T-cell (primary cell): ENCODE results near the genes RPEL1, TAF5 and CALHM2.

DNA sequence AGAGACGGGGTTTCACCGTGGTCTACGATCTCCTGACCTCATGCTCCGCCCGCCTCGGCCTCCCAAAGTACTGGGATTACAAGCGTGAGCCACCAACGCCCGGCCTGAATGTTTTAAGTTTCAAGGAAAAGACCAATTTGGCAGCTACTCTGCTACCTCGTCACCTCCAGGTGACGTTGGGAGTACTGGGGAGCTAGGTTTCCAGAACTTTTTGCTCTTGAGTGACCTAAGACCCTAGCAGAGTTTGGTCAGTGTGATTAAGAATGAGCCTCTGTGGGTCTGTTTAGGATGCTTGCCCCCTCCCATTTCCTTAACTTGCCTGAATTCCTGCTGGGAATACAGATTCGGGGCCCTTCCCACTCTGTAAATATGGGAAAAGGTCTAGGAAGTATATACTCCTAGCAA is 1.0 kb upstream of the CNNM2 start:
- PRO-cap, 7 experiments, result no peak in any of the 7 experiments

DNA sequence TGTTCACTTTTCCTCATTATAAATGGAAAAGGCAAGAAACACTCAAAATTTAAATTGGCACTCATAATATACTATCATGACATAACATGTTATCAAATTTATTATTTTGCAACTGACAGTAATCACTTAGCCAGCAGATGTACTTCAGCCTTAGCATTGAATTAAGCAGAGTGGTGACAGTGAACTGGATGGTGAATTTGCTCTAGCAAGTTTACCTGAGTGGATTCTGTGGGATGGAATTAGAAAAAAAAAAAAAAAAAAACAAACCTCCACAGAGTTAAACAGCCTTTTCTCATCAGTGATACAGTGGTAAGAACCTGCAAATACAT is 57.1 kb downstream of the CNNM2 start:
- PRO-cap, 7 experiments, result no peak in any of the 7 experiments

- PRO-cap, 7 experiments, result no peak in any of the 7 experiments
These were observed at the start of gene RPEL1 for GRCh38 chr10:103245630-103246088. RPEL1 (plus strand) TSS chr10:103245887.

DNA sequence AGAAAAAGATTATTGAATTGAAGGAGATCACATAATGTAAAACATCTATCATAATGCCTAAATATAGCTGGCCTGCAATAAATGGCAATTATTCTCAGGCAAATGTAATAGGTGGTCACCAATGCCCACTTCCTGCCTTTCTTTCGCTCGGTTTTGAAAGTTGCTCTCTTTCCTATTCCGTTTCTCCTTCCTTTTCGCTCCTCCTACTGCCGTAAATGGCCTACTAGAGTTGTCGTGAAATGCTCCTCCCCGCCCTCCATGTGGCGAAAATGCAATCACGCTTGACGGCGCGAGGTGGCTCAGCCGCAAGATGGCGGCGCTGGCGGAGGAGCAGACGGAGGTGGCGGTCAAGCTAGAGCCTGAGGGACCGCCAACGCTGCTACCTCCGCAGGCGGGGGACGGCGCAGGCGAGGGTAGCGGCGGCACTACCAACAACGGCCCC is at the start of gene TAF5:
Gene TAF5, plus strand, starts transcription at position 297 of the 442 bp plus-strand sequence.
- PRO-cap, 7 experiments, result peak in 7 of 7 experiments; most common plus-strand start position 302 of the sequence (in 7); most common minus-strand start position 150 of the sequence (in 4)

DNA sequence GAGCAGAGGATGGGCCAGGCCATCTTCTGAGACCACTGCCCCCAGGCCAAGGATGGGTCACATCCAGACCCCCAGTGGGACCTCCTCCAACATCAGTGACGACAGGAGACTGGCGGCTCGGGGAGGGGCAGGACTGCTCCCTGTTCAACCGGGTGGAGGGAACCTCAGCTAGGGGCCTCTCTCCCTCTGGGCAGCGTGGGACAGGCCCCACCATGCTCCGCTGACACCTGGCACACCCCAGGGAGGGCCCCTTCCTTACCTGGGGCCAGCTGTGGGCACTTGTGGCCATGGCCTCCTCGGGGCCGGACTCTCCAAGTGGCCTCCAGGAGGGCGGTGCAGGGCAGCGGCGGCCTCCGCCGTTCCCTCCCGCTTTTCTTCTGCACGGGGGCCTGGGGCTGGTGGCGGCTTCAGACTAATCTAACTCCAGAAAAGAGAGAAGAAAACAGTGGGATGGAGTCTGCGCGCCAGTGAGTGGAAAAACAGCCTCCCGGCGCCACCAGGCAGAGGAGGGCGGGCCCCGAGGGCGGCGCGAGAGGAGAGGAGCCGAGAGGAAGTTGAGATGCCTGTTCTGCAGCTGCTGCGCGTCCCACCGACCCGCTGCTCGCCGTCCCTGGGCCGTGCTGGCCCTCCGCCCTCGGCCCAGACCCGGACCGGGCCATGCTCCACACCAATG is at the start of gene CALHM2:
Gene CALHM2, minus strand, starts transcription at position 474 of the 673 bp plus-strand sequence.
- PRO-cap, 7 experiments, result peak in 6 of 7 experiments; most common plus-strand start position 566 of the sequence (in 6)

DNA sequence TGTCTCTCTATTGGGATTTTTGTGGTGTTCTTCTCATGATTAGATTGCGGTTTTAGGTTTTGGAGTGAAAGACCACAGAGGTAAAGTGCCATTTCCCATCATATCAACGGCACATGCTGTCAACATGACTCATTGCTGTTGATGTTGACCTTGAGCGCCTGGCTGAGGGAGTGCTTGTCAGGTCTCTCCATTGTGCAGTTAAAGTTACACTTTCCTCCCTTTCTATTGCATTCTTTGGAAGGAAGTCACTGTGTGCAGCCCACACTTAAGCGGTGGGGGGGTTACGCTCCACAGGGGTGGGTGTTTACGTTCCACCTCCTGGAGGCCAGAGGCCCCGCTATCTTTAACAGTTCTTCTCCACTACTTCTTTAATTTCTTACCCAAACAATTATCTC is 10.9 kb downstream of the NEURL1 start:
- PRO-cap, 7 experiments, result no peak in any of the 7 experiments

GRCh38 chr10:103602721-103603352 is 109.3 kb downstream of the NEURL1 start:
- PRO-cap, 7 experiments, result no peak in any of the 7 experiments

DNA sequence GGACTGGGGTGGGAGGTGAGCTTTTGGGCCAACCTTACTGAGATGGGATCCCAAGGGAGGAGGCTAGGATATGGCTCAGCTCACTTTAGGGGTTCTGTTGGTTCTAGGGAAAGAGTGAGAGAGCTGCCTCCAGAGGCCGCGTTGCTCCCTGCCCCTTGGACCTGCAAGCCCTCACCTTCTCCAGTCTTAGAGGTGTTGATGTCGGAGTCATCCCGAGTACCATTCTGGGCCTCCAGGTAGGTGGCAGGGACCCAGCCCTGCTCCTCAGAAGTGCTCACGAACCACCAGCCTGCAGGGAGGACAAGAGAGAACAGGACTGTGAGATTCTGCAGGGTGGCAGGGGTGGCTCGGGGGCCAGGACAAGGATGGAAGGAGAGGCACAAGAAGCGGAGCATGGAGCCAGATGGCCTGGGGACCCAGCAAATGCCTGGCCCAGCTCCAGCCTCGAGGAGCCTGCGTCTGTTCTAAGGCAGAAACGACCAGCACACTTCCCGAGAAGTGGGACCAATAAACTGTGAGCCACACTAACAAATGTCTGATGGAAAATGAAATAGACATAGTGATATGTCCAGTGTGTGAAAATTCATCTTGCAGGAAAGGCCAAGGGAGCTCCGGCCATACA is 133.5 kb downstream of the NEURL1 start:
- PRO-cap, 7 experiments, result no peak in any of the 7 experiments

DNA sequence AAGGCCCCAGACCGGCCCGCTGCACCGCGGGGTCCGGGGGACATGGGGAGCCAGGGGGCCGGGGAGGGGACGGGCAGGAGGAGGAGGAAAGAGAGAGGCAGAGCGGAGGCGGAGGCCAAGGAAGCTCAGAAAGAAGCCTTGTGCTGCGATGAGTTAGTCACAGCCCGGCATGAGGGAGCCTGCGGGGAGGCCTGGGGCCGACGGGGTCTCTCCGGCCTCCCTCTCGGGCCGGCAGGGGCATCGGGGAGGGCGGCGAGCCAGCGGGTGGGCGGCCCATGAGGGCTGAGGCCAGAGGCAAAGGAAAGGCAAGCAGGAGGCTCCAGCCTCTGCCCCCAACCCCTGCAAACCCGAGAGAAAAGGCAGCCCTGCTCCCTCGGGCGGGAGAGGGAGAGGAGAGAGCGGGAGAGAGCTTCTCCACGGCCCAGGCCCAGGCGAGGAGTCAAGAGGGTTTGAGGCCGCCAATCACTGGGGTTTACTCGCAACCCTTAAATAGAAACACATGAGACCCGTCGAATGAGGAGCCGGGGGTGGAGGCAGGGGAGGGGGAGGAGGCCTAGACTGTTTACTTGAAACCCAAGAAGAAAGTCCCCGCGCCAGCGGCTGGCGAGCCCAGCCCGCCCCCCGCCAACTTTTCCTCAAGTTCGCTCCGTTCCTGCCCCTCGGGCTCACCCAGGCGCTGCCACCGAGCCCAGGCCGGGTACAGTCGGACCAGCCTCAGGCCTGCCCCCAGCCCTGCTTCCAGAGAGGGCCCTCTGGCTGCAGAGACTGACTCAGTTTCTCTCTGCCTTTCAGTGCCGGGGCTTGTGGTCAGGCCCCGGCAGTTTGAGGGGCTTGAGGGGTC is 168.0 kb downstream of the NEURL1 start:
- PRO-cap, 7 experiments, result peak in 7 of 7 experiments; most common plus-strand start position 576 of the sequence (in 7); most common minus-strand start position 440 of the sequence (in 7)

GRCh38 chr10:103668212-103669447 is 175.1 kb downstream of the NEURL1 start:
- PRO-cap, 7 experiments, result no peak in any of the 7 experiments

DNA sequence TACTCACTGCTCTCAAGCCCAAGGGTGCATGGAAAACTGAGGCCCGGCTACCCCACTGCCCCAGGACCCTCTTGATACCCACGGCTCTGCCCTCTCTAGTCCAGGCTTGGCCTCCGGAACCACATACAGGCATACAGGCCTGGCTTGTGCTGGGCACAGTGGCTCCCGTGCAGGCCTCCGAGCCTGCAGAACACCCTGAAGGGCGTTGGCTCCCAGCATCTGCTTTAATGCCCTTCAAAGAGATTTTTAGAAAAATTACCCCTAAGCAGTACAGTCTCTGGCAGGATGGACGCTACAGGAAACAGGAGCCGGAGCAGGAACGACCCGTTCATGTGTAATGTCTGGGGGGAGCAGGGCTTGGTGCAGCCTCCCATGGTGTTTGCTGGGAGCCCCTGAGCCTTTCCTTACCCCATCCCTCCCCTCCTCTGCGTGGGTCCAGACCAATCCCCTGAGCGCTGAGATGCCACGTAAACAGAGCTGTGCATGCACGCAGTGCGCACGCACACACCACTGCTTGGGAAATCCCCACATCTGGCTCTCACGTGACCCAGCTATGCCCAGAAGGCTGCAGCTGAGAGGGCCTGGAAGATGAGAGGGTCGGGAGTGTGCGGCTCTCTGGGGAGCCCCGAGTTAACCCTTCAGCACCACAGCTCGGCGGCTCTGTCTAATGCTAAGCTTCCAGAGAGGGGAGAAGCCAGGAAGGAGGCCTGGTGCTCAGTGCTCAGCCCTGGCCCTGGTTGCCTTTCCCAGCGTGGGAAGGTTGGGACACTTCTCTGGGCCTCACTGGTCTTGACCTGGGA is 177.4 kb downstream of the SH3PXD2A start:
- PRO-cap, 7 experiments, result peak in 7 of 7 experiments; most common plus-strand start position 568 of the sequence (in 4); most common minus-strand start position 381 of the sequence (in 2)

- PRO-cap, 7 experiments, result no peak in any of the 7 experiments
These were observed 73.8 kb downstream of the SH3PXD2A start for GRCh38 chr10:103781454-103782106.

DNA sequence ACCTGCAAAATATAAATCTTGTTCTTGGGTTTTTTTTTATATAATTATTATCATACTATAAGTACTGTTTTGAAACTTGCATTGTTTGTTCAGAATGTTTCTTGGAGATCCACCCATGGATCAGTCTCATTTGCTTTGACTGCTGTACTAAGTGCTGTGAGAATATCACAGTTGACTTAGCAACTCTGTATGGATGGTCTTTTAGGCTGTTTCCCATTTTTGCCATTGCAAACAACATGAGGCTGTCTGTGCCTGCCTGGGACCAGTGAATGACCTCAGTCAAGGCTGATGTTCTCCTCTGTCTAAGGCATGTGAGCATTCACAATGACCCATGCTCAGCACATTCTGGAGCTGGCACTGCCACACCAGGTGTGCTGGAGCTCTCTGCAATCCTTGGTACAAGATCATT is 62.1 kb downstream of the SH3PXD2A start:
- PRO-cap, 7 experiments, result no peak in any of the 7 experiments

DNA sequence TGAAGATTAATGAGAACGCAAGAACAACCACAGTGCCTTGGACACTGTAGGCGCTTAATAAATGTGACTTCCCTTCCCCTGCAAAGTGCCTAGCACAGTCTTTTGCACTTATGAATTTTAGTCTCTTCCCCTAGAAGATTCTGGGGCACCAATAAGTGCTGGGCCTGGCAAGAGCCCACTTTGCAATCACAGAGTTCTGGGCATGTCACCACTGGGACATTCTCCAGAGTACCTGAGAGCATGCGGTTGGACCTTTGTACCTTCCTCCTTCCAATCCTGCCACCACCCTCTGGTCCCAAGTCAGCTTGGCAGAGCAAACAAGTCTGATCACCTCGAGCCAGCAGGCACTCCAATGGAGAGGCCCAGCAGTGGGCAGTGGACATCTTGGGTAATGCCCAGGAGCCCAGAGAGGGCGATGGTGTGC is 43.5 kb downstream of the SH3PXD2A start:
- PRO-cap, 7 experiments, result no peak in any of the 7 experiments

DNA sequence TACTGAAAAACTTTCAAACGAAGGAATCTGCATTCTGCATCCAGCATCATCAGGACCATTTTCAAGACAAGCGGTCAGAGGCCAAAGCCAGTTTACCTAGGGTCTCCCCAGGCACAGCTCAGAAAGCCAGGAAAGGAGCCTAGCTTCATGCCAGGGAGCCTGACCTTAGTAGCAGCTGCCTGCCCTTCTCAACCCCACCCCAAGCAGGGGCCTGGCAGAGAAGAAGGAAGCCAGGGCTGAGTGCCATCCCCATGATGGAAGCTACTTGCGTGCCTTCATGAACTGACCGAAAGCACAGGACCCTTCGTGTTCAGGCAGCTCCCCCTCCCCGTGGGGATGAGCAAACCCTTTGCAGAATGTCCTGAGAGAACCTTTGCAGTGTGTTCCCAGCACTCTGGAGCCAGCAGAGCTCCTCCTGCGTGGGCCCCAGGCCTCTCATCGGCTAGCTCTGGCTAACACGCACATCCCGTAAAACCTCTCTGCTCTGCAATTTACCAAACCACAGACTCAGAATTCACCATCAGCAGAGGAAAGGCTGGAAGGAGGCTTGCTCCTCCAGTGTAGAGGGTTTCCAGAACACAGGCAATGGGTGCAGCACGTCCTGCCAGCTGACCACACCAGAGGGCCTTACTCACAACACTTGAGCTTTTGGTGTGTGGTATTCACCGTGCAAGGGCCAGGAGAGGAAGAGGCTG is 3.2 kb downstream of the SH3PXD2A start:
- PRO-cap, 7 experiments, result no peak in any of the 7 experiments

DNA sequence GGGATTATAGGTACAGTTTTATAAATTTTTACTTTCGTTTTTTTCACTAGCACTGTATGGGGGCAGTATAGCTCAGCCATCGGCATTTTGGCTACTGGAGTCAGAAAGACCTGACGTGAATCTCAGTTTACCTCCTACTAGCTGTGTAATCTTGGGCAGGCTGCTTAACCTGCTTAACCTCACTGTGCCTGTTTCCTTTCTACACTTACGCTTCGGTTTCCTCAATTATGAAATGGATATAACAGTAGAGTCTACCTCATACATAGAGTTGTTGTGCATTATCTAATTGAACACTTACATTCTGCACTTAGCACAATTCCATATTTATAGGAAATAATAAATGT is 16.7 kb downstream of the STN1 start:
- PRO-cap, 7 experiments, result peak in 2 of 7 experiments; most common plus-strand start position 86 of the sequence (in 2)

DNA sequence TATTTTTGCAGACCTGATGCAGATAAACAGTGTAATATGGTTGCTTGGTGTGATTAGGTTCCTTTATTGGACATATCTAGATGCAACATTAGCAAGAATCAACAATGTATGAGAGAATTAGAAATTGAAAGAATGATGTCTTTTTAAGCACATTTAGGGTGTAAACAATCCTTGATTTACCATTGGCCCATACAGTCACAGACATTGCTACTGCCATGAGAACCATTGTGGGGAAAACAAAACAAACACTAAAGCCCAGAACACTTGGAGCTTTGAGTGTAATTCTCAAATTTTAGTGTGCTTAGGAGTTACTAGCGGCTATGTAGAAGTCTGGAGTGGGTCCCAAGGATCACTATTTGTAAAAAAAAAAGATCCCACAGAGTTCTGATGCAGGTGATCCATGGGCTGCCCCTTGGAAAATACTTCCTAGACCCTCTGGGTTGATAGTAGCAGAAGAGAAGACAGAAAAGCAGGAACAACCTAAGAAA is 36.8 kb downstream of the SLK start:
- PRO-cap, 7 experiments, result no peak in any of the 7 experiments

DNA sequence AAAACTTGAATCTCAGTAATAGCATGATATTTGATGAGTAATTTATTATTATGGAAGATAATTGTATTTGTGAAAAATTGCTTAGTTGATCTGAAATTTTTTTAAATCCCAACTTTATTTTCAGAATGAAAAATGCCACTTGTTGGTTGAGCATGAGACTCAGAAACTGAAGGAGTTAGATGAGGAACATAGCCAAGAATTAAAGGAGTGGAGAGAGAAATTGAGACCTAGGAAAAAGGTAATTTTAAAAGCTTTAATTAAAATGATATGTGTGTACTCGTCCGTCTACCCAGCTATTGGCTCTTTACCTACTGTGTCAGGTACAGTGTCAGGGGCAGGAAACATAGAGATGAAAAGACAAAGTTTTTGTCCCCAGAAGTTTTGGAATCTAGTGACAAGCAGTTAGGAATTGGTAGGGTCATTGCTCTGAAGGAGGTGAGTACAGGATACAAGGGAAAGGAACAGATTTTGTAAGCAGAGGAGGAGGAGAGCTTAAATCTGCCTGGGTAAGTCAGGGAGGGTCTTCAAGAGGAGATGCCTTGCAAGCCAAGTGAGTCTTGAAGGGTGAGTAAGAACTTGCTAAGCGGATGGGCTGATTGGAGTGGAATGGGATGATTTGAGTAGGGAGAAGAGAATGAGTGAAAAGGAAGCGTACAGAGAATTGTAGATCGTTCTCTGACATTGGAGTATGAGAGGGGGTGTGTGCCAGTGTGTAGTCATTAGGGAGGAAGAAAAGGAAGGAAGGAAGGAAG is 54.7 kb downstream of the SLK start:
- PRO-cap, 7 experiments, result no peak in any of the 7 experiments

DNA sequence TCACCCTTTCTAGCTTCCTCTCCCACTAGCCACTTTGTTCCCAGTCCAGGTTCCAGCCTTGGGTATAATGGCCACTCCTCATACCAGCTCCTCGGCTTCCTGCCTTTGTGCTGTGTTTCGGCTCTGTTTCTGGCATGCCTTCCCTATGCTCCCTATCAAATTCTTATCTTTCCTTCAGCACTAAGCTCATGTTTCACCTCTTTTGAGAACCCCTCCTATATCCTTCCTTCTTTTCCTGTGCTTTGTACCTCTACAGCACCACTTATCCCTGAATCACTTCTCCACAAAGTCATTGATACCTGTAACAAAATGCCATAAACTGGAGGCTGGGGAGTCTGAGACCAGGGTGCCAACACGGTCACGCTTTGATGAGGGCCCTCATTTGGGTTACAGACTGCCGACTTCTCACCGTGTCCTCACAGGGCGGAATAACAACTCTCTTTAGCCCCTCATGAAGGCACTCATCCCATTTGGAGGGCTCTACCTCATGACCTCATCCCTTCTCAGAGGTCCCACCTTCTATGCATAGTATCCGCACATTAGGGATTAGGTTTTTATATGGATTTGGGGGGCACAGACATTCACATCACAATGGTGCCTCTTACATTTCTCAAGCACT is 57.6 kb downstream of the SLK start:
- PRO-cap, 7 experiments, result no peak in any of the 7 experiments

DNA sequence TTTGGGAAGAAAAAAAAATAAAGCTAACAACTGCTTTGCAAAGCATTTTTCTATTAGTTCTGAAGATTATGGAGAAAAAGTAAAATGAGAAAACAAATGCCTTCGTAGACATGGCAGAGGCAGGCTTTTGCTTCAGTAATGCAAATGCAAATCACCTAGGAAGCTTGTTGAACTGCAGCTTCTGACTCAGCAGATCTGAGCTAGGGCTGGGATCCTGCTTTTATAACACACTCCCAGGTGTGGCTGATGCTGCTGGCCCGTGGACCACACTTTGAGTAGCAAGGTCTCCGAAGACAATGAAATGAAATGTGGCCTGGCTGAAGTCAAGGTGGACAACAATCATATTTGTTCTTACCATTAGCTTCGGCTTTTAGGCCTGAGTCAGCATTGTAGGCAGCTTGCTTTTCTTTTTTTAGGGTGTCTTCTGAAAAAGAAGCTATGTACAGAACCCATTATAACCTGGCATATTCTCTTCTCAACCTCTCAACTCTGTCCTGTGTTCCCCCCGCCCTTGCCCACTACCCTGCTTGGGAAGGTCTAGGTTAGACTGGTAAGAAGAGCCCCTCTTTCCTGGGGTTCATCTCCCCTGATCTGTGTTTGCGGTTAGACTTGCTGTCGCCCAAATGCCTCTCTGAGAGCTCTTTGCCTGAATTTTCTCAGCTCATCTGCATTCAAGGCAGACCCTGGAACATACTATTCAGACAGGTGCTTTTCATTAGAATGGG is 26.2 kb downstream of the COL17A1 start:
- PRO-cap, 7 experiments, result no peak in any of the 7 experiments